Measurements from ENCODE around the genes C9orf24 and ENHO.

GRCh38 chr9:33160888-33162167 is 5.8 kb downstream of the B4GALT1 start:
- PRO-cap = unidirectional peak, minus-strand start at chr9:33161109
- RAMPAGE, long total RNA, 2 experiments = no peak in any of the 2 experiments

DNA sequence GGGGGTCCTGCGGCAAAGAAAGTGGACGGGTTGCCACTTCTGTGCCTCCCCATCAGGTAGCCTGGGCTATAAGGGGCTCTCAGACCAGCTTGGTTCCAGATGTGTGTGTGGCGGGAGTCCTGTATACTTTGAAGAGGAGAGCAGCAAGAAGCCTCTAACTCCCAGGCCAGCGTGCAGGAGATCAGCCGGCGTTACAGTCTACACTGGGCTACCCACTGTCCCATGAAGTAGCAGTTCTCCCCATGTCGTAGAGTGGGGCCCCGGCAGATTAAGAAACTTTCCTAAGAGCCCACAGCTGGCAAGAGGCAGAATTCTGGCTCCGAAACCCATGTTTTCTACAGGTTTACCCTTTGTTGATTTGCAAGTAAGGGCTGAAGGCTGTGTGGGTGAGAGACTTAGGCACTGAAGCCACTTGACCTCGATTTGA is 786 bp upstream of the B4GALT1 start:
- PRO-cap = no peak
- RAMPAGE, long total RNA, 2 experiments = no peak in any of the 2 experiments

DNA sequence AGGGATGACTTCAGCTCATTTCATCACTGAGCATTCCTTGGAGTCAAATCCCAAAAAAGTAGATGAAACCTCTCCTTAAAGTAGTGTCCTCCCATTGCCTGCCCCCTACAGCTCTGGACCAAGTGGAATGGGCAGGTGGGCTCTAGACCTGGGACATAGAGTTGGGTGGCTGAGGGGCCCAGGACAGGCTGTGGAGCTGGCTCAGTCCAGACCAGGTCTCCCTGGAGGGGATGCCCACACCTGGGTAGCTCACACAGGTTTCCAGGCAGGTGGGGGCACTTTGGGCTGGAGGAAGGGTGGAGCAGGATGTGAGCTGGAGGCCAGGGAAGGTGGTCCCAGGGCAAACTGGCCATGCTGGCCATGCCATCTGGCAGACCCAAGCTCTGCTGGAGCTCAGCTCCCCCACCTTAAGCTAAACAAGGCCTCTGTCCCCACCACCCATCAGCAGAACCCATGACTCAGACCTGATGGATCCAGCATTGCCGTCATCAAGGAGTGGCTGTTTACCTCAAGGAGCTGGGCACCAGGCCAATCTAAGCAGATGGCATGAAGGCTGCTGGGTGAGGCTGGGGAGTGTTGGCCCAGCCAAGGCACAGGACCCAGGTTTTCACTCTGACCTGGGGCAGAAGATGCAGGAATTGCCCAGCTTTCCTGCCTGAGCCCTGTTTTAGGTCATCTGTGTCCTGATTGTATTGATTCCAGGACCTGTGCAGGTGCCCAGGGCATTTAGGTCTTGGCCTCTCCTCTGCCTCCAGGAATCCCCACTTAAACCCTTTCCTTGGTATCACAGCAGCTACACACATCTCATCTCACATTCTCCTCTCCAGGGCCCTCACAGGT is 6.1 kb upstream of the SPINK4 start:
- PRO-cap = bidirectional peak, plus-strand start at position 603 of the sequence, minus-strand start at position 409 of the sequence
- RAMPAGE, long total RNA, 2 experiments = no peak in any of the 2 experiments

- PRO-cap = no peak
- RAMPAGE, long total RNA, 2 experiments = no peak in any of the 2 experiments
These were observed 868 bp downstream of the CHMP5 start for GRCh38 chr9:33265531-33266302.

GRCh38 chr9:33290773-33291428 is 585 bp downstream of the NFX1 start:
- PRO-cap = bidirectional peak, plus-strand start at chr9:33291015, minus-strand start at chr9:33290931
- RAMPAGE, long total RNA, 2 experiments = no peak in any of the 2 experiments

GRCh38 chr9:33297403-33297984 is 7.2 kb downstream of the NFX1 start:
- PRO-cap = no peak
- RAMPAGE, long total RNA, 2 experiments = no peak in any of the 2 experiments

GRCh38 chr9:33393567-33394548 is 8.5 kb downstream of the AQP7 start:
- PRO-cap = no peak
- RAMPAGE, long total RNA, 2 experiments = no peak in any of the 2 experiments

- PRO-cap = no peak
- RAMPAGE, long total RNA, 2 experiments = no peak in any of the 2 experiments
These were observed 1.1 kb downstream of the AQP7 start for GRCh38 chr9:33401059-33401876.

GRCh38 chr9:33415444-33416069 is 13.2 kb upstream of the AQP7 start:
- PRO-cap = bidirectional peak, plus-strand start at chr9:33415864, minus-strand start at chr9:33415669
- RAMPAGE, long total RNA, 2 experiments = no peak in any of the 2 experiments

DNA sequence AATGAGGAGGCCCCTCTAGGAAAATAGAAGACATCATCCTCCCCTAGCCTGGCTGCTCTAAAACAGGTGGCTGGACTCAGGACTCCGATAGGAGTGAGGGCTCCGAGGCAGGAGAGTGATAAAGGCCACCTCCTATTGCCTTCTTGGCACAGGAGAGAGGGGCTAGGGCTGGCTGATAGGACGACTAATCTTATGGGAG is 1.4 kb downstream of the AQP3 start:
- PRO-cap = no peak
- RAMPAGE, long total RNA, 2 experiments = no peak in any of the 2 experiments

GRCh38 chr9:33721924-33722460 is 73.4 kb upstream of the PRSS3 start:
- PRO-cap = no peak
- RAMPAGE, long total RNA, 2 experiments = no peak in any of the 2 experiments

DNA sequence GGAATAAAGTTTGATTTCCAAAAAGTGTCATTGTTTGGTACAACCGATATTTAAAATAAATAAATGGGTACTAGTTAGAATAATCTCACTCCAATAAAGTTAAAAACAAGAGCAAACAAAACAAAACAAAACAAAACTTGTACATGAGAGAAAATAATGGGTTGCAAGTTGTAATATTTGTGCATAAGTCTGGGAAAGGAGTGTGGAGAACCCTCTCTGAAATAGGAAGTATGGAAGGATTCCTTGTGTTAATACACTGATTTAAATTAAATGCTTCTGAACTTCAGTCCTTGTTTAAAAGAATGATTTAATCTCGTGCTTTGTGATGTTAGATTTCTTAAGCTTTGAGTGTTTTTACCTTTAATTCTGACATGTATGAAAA is 3.0 kb downstream of the UBE2R2 start:
- PRO-cap = no peak
- RAMPAGE, long total RNA, 2 experiments = no peak in any of the 2 experiments

DNA sequence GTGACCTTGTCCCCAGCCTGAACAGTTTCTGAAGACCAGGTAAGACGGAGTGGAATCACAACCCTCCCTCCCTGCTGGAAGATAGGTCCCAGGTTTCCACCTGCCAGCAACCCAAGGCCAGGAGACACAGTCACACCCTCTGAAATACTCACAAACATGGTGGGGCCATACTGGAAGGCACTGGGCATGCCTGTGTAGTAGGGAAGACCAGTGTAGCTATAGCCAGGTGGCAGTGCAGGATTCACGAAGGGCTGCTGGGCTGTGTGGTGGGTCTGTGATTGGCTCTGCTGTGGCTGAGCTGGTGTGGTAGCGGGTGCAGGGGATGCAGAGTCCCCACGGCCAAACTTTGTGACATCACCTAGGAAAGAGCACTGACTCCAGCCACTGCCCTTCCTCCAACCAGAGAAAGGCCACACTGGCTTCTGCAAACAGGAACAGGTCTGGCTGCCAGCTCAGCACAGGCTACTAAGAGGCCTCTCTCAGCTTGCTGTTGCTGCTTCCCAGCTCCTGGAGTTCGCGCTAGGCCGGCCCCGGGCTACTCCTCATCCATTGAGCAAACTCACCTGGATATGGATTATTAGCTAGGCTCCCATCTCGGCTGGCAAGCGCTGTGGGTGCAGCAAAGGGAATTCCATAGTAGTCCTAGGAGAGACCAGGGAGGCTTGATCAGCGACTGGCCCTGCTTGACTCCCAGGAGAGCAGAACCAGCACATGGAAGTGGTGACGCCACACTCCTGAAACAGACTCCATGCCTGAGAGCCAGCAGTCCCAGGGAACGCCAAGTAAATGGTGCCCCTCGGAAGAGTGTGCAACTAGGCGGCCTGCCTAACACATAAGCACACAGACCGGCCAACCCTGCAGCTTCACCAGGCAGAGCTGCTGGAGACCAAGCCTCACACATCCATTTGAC is 106.9 kb downstream of the UBE2R2 start:
- PRO-cap = no peak
- RAMPAGE, long total RNA, 2 experiments = no peak in any of the 2 experiments

DNA sequence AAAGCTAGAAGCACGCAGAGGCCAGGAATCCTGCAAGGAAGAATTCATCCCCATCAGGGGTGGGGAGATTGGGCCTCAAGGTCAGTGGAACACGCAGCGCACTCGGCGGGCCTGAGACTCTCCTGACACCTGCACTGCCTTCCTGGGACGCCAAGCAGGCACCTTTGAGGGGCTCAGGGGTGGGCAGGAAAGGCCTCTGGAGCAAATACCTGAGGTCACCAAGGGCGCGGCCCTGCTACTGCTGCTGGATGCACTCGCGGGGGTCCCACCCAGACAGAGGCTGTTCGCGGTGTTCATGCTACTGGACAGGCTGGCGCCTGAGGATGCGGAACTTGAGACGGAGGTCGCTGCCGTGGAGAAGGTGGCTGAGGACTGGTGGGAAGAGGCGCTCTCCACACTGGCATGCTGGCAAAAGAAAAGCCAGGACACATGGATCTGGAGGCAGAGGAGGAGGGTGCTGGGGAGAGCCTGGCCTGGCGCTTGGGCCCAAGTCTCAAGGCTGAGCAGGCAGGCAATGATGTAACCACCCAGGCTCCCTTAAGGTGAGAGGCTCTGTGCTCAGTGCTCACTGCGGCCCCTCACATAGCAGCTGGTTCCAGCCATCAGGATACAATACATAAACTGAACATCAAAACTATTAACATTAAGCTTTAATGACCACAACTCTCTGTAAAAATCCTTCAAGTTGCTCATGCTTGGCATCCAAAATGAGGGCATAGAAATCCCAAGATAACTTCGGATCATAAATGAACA is 110.8 kb downstream of the UBE2R2 start:
- PRO-cap = no peak
- RAMPAGE, long total RNA, 2 experiments = no peak in any of the 2 experiments

- PRO-cap = no peak
- RAMPAGE, long total RNA, 2 experiments = no peak in any of the 2 experiments
These were observed 28.3 kb downstream of the DCAF12 start for GRCh38 chr9:34098079-34098697.

DNA sequence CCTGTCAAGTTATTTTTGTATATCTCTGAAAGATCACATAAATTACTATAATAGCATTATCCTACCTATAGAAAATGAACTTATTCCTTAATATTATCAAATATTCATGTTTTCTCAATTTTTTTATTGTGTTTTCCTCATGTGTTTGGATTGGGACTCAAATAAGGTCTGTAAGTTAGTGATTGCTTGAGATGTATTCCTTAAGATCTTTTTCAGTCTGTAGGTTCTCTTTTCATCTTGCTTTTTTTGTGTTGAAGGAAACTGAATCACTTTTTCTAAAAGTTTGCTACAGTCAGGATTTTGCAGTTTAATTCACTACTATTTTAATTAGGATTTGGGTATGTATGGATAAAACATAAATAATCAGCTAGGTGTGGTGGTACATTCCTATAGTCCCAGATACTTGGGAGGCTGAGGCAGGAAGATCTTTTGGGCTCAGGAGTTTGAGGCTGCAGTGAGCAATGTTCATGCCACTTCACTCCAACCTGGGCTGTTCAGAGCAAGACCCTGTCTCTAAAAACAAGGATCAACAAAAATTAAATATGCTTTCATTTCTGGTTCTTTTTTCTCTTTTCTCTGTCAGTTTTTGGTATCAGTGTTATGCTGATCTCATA is 24.1 kb downstream of the UBAP1 start:
- PRO-cap = no peak
- RAMPAGE, long total RNA, 2 experiments = no peak in any of the 2 experiments

- PRO-cap = no peak
- RAMPAGE, long total RNA, 2 experiments = no peak in any of the 2 experiments
These were observed at the start of gene C9orf24 for GRCh38 chr9:34397522-34398015. TSS of gene C9orf24 (minus strand) at chr9:34397810.

GRCh38 chr9:34428456-34429157 is 29.8 kb downstream of the FAM219A start:
- PRO-cap = no peak
- RAMPAGE, long total RNA, 2 experiments = no peak in any of the 2 experiments

DNA sequence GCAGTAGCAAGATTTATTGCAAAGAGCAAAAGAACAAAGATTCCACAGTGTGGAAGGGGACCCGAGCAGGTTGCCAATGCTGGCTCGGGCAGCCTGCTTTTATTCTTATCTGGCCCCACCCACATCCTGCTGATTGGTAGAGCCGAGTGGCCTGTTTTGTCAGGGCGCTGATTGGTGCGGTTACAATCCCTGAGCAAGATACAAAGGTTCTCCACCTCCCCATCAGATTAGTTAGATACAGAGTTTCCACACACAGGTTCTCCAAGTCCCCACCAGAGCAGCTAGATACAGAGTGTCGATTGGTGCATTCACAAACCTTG is 23.2 kb downstream of the DNAI1 start:
- PRO-cap = no peak
- RAMPAGE, long total RNA, 2 experiments = no peak in any of the 2 experiments

GRCh38 chr9:34522675-34523580 is at the start of gene ENHO:
TSS of gene ENHO (minus strand) at chr9:34522990.
- PRO-cap = unidirectional peak, minus-strand start at chr9:34522976; bidirectional peak, plus-strand start at chr9:34523340, minus-strand start at chr9:34523041
- RAMPAGE, long total RNA, 2 experiments = no peak in any of the 2 experiments

Measured in body of pancreas (tissue), 2 donors.